Colic lymph node (tissue), 1 donor: ENCODE measurements around a stretch of chr2.

DNA sequence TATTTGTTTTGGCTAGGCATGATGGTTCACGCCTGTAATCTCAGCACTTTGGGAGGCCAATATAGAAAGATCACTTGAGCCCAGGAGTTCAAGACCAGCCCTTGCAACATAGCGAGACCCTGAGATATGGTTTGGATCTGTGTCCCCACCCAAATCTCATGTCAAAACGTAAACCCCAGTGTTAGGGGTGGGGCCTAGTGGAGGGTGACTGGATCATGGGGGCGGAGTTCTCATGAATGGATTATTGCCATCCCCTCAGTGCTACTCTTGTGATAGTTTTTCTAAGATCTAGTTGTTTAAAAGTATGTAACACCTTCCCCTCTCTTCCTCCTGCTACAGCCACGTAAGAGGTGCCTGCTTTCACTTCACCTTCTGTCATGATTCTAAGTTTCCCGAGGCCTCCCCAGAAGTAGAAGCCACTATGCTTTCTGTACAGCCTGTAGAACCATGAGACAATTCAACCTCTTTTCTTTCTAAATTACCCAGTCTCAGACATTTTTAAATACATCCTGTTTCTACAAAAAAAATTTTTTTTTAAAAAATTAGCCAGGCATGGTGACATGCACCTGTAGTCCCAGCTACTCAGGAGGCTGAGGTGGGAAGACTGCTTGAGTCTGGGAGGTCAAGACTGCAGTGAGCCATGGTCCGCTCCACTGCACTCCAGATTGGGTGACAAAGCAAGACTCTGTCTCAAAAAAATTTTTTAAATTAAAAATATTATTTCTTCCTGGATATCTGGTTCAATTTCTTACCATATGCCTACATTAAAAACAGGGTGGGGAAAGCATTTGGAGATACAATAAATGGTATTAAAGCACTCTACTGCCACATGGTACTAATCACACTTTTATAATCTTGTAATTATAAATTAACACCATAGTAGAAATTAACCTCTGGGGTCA lies 16.8 kb downstream of the PUM2 start:
- PRO-cap, result no peak

DNA sequence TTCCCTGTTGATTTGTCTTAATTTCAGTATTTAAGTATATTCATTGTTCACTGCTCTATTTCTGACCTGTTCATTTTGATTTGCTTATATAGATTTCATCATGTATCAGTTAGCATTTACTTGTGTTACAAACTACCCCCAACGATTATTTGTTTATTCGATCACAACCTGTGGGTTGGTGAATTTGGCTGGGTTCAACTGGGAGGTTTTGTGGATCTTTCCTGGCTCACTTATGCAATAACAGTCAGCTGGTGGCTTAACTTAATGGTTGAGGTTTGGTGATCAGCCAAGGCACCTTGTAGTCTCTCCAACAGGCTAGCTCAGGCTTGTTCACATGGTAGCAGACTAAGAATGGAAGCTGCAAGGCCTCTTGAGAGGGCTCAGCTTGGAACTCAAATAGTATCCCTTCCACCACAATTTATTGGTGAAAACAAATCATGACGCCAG lies 5.4 kb upstream of the PUM2 start:
- PRO-cap, result no peak

DNA sequence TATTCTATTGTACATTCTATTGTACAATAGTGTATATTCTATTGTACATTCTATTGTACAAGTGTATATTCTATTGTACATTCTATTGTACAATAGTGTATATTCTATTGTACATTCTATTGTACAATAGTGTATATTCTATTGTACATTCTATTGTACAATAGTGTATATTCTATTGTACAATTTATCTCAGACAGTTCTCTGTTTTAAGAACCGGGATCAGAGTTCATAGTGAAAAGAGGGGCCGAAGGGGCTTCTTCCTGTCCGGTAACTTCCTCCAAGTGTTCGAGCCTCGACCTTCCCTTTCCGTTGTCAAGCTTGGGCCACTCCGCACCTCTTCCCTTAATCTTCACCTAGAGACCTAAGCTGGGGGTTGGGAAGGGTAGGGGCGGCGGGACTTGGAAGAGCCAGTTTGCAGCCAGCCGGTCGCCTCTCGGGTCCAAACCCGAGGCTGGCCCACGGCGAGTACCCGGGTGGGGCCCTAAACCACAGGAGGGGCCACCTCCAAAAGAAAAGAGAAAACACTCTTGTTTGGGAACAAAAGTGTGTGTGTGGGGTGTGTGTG lies 764 bp upstream of the RHOB start:
- PRO-cap, result no peak

DNA sequence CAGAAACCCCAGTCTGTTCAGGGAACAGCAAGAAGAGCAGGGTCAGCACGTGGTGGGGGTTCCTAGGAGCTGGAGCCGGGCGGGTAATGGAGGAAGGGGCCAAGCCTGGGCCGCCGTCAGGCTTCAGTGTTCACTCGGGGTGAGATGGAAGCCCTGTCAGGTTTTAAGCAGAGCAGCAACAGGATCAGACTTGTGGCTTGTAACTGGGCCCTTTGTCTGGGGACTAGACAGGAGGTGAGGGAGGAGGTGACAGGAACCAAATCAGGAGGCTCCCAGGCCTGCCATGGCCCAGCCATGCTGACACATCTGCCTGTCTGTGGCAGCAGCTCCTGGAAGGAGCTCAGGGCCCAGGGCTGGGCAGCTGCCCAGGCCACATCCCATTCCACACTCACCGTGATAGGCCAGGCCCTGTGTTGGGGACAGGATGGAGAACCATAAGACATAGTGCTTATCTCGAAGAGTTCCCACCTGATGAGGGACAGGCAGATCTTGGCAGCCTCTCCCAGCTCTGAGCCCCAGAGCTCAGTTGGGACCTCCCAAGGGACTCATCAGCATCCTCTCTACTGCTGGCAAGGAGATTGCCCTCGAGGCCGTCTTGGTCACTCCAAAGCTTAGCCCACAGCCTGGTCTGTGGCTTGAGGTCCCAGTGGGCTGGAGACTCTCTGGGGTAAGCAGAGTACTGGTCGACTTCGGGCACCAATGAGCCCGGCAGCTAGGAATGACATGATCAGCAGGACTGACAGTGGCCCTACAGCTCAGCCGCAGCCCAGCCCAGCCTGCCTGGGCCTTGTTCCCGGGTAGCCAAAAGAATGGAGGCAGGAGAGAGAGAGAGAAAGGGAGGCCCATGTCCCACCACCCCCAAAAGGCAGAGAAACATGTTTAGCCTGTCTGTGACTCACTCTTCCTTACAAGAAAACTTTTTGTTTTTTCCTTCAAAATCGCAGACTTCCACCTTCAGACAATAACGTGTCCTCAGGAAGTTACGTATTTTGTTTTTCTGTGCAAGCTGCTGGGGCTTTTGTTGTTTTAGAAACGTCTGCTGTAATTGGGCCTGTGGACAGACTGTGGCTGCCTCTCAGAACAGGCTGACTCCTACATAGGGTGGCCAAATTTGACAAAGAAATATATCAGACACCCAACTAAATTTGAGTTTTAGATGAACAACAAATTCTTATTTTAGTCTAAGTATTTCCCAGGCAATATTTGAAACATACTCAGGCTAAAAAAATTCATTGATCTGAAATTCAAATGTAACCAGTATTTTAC lies 82.1 kb downstream of the HS1BP3 start:
- PRO-cap, result no peak

- PRO-cap, result no peak
Measured at GRCh38 chr2:20574495-20575494, 76.1 kb downstream of the HS1BP3 start.

DNA sequence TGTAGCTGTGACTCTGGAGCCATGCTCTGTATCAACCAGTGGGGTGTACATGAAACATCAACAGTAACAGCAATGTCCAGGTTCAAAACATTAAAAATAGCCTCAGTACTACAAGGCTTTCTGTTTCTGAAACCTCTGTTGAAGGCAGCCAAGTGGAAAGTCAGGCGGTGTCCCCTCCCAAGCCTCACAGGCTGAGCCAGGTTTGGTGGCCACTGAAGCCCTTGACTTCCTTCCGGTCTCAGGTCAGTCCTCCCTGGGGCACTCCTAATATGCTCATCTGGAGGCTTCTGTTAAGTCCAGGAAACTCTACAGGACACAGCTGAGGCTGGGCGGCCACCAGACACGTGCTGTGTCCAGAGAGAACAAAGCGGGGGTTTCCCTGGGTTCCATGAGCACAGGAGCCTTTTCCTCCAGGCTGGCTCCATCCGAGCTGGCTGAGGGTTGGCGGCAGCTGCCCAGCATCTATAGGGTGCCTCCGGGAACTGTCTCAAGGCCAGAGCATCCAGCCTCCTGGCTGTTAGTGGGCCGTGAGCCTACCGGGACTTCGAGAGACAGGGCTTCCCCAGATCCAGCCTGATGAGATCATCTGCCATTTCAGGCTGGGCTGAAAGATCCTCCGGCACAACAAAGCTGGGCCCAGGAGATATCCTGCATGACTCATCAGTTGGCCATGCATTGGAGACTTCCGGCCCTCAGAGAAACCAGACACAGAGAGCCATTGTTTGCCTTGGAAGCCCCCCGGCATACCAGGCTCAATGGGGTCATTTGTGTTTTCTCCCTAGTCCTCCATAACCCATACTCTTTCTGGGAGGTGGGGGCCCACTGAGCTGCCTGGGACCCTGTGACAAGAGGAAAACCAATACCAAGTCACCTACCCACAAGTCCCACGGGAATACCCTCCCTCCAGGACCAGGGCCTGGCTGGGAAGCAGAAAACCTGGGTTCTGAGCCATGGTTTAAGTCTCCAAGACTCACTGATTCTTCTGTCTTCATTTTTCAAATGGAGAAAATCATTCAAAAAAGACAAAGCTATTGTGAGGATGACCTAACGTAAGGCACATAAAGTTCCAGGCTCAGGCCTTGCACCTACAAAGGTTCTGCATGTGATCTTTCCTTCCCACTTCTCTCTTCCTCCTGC lies 71.7 kb downstream of the HS1BP3 start:
- PRO-cap, result no peak

DNA sequence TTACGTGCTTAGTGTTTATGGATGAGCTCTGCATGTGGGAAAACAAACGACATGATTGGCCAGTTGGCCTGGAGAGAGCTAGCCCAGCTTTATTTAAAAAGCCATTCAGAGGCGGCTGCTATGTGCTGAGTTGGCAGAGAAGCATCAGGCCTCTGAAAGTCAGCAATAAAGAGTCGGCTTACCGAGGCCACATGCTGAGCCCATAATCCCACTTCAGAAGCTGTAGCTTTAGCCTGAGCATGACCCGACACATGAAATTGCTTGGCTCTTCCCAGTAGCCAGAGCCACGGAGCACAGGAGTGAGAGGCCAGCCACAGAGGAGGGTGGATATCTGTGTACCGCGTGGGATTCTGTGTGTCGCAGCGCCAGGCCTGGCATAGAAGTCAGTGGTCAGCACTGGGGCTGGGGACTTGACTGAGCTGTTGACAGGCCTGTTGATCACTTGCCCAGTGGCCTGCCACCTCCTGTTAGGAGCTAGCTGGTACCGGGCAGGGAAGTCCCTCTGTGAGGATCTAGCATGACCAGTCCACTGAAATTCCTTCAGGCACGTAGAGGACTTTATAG lies 36.2 kb downstream of the HS1BP3 start:
- PRO-cap, result no peak

DNA sequence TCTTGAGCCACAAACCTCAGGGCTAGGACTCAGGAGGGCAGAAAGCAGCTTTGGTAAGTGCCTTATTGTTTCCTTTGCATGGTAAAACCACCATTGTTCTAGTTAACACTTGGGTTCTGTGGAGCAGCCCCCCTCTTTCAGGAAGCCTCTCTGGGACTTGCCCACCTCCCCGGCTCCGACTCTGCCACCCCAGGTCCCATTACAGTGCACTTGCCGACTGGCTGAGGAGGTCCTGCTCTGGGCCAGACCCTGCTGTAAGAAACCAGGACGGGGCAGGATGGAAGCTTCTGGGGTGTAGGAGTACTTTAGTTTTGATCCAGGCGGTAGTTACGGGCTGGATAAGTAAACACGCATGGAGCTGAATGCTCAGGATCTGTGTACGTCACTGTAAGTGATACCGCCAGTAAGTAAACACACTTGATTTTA lies 25.4 kb downstream of the HS1BP3 start:
- PRO-cap, result no peak

DNA sequence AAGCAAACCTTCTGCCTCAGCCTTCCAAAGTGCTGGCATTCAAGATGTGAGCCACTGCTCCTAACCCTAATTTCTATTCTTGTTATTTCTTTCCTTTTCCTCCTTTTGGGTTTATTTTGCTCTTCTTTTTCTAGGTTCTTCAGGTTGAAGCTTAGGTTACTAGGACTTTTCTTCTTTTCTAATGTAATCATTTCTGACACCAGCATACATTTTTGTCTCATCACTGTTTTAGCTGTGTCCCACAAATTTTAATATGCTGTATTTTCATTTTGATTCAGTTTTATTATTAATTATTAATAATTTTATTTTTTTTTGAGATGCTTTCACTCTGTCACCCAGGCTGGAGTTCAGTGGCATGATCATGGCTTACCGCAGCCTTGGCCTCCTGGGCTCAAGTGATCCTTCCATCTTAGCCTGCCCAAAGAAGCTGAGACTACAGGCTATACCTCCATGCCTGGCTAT lies 66.0 kb downstream of the GDF7 start:
- PRO-cap, result no peak

- PRO-cap, result no peak
Measured at GRCh38 chr2:20996444-20996770, 47.5 kb downstream of the APOB start.

GRCh38 chr2:21039916-21040308 lies 4.0 kb downstream of the APOB start:
- PRO-cap, result no peak

- PRO-cap, result no peak
Measured at GRCh38 chr2:21279294-21279894, 155.6 kb downstream of the TDRD15 start.

DNA sequence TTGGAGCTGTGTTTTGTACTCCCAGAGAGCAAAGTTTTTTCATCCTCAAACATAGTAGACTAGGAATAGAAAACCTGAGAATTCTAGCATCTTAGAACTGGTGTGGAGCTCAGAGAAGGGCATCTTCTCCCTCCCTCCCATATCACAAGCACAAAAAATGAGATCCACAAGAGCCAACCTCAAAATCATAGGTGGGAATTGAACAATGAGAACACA lies 904.1 kb downstream of the TDRD15 start:
- PRO-cap, result no peak

GRCh38 chr2:23199370-23199976 lies 185.5 kb upstream of the KLHL29 start:
- PRO-cap, result no peak

- PRO-cap, result unidirectional peak, plus-strand start at chr2:23380882
Measured at GRCh38 chr2:23380294-23381066, 4.5 kb upstream of the KLHL29 start.

DNA sequence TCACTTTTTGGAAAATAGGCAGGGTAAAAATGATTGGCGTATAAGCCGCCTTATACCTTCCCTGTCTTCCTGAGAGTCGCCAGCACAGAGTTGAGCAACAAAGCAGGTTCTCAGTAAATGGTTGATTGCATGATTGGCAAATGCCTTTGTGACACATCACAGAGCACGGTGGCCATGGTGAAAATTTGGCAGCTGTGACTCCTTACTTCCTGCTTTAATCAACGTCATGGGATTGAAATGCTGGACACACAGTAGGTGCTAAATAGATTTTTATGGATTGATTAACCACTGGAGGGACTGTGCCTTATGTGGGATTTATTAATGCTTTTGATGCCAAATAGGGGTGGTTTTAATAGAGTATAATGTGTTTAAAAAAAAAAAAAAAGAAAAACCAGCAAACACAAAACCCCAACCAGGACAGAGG lies 3.8 kb upstream of the KLHL29 start:
- PRO-cap, result no peak

- PRO-cap, result no peak
Measured at GRCh38 chr2:23563931-23564205, 178.9 kb downstream of the KLHL29 start.

GRCh38 chr2:23900929-23901396 lies 26.0 kb downstream of the ATAD2B start:
- PRO-cap, result no peak

GRCh38 chr2:23926319-23926670 lies 628 bp downstream of the ATAD2B start:
- PRO-cap, result bidirectional peak, plus-strand start at chr2:23926568, minus-strand start at chr2:23926565

- PRO-cap, result no peak
Measured at GRCh38 chr2:24010234-24011291, 678 bp downstream of the MFSD2B start.